Cerebellum (tissue), 5 donors: ENCODE measurements around the genes ACTRT1, SMARCA1, OCRL, UTP14A and ENOX2.

- PRO-cap, 3 experiments: no peak in any of the 3 experiments
- RAMPAGE, long total RNA: no peak
Observed at GRCh38 chrX:120538005-120538531, 22.7 kb downstream of the CUL4B start.

DNA sequence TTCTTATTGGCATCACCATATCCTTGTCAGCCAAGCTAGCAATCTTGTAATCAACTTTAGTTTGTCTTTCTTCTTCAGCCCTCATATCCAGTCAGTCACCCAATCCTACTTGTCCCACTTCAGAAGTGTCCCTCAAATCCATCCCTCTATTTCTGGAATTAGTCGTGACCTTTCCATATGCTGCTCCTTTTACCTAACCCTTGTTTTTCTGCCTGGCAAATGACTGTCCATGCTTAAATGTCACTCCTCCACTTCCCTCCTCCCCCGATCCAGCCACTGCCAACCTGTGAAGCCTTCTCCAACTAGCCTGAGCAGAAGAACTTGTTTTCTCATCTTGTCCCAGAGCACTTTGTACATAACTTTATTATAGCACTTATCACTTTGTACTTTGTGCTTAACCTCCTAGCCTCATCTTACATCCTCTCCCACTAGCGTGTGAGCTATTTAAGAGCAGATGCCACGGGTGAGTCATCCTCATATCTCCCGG is 46.6 kb downstream of the XIAP start:
- PRO-cap, 3 experiments: no peak in any of the 3 experiments
- RAMPAGE, long total RNA: no peak

GRCh38 chrX:123962262-123962618 is 734 bp downstream of the STAG2 start:
- PRO-cap, 3 experiments: no peak in any of the 3 experiments
- RAMPAGE, long total RNA: no peak

- PRO-cap, 3 experiments: no peak in any of the 3 experiments
- RAMPAGE, long total RNA: no peak
Observed at GRCh38 chrX:123976501-123977228, 15.2 kb downstream of the STAG2 start.

DNA sequence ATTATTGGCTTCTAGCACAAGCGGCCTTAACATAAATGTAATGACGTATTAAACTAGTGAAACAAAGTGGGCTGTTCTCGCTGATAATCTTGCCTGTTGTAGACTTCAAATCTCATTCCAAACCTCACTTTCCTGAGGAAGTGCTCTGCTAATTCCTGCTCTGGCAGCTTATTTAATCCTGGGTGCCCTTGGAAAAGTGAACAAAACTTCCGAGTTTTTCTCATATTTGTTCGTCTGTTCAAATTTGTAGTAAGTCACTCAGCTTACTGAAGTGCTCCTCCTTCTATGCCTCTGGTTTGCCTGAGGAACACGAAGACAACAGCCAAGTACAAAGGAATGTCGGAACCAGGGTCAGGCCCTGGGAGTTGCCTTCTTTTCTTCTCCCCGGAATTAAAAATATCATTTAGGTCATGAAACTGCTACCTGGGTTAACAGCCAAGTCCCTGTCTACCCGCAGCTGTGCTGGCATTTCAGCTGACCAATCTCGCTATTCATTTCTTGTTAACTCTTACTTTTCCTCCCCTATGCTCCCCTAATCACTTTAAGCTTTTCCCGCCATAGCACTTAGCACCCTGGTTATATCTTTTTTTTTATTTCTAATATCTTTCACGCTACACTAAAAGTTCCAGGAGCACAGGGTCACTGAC is 137.6 kb upstream of the TEX13D start:
- PRO-cap, 3 experiments: no peak in any of the 3 experiments
- RAMPAGE, long total RNA: no peak

DNA sequence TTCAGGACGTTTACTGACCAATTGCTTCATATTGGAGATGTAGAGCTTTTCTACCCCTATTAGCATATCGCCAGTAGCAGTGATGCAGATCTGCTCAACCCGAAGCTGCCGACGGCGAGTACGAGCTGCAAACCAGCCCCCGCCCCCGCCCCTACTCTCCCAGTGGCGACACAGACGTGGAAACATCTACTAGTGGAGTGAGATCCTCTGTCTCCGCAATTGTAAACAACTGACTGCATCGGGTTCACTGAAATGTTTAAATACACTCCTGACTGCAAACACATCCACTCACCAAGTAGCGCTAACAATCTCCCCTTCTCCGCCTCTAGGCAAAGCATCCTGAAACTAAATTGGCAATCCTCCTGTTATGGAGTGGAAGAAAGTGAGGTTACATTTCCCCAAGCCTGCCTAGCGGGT is 117.2 kb upstream of the TEX13C start:
- PRO-cap, 3 experiments: peak in 1 of 3 experiments; most common plus-strand start position 162 of the sequence (in 1); most common minus-strand start position 122 of the sequence (in 1)
- RAMPAGE, long total RNA: no peak

GRCh38 chrX:126883809-126884186 is 64.3 kb downstream of the PRR32 start:
- PRO-cap, 3 experiments: no peak in any of the 3 experiments
- RAMPAGE, long total RNA: no peak

- PRO-cap, 3 experiments: no peak in any of the 3 experiments
- RAMPAGE, long total RNA: no peak
Observed at GRCh38 chrX:128052250-128052620, at the start of gene ACTRT1. Gene ACTRT1 (minus strand): TSS chrX:128052403.

- PRO-cap, 3 experiments: no peak in any of the 3 experiments
- RAMPAGE, long total RNA: no peak
Observed at GRCh38 chrX:129336927-129337789, 186.1 kb downstream of the SMARCA1 start.

- PRO-cap, 3 experiments: peak in 1 of 3 experiments; most common minus-strand start chrX:129523301 (in 1)
- RAMPAGE, long total RNA: start-site peak on the minus strand at chrX:129523227-129523516, 749 and 1,060 reads in 2 replicates
Observed at GRCh38 chrX:129523197-129524158, at the start of gene SMARCA1. Gene SMARCA1 (minus strand): TSS chrX:129523490.

- PRO-cap, 3 experiments: peak in 1 of 3 experiments; most common plus-strand start chrX:129540271 (in 1)
- RAMPAGE, long total RNA: no peak
Observed at GRCh38 chrX:129540076-129540610, at the start of gene OCRL. Gene OCRL (plus strand): TSS chrX:129540259.

DNA sequence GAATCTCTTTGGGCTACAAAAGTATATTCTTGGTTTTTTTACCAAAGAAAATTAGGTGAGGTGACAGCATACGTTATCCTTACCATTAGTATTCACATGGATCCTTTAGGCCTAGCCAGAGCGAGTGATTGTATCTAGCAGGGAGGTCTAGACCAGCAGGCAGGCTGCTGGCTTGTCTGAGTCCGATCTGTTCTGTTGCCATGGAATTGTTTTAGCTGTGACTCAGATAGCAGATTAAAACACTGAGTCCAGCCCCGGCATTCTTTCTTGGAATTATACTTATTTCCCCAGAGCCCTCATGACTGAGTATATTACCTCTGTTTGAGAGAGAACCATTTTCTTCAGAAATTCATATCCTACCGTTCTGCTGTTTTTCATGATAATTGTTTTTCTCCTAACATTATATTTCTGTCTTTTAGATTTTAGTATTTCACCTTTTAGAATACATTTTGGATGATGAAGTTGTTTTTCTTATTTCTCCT is 37.4 kb downstream of the OCRL start:
- PRO-cap, 3 experiments: no peak in any of the 3 experiments
- RAMPAGE, long total RNA: no peak

DNA sequence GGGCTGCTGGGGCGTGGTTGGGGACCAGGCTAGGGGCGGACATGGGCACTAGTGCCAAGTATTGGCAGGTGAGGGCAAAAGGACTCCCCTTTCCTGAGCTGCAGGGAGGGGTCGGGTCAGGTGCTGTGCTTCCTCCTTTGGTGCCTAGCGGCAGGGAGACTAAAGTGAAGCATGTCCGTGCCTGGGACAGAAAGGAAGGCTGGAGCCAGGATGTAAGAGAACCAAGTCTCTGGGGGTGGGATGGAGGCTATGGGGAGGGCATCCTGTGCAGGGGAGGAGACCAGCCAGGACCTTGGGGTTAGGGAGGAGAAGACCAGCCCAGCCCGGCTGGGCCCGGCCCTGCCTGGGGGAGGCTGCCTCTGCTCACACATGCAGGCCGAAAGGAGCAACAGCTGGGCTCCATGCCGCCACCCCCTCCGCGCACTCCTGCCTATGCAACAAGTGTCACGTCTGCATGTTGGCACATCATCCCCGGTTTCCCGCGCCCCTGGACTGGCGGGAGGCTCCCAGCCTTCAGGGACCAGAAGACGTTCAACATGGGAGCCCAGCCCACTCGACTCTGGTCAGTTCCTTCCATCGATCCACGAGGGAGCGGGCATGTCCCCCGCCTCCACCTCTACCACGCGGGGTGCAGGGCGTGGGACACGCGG is 1.0 kb downstream of the APLN start:
- PRO-cap, 3 experiments: no peak in any of the 3 experiments
- RAMPAGE, long total RNA: no peak

DNA sequence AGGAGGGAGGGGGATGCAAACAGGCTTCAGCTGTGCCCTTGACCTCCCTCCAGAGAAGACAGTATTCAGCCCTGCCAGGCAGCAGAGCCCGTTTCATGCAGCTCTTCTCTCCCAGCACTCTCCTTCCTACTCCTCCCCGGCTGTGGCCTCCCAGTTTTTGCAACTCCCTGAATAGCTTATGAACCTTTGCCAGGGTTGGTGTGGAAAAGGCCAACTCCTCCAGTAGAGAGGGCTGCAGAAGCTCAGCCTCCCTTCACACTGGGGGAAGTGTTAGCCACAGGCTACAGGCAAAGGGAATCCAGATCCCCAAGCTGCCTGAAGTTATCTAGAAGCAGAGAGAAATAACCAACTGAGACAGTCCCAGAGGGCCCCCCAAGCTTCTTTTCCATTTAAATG is 31.7 kb upstream of the APLN start:
- PRO-cap, 3 experiments: no peak in any of the 3 experiments
- RAMPAGE, long total RNA: no peak

DNA sequence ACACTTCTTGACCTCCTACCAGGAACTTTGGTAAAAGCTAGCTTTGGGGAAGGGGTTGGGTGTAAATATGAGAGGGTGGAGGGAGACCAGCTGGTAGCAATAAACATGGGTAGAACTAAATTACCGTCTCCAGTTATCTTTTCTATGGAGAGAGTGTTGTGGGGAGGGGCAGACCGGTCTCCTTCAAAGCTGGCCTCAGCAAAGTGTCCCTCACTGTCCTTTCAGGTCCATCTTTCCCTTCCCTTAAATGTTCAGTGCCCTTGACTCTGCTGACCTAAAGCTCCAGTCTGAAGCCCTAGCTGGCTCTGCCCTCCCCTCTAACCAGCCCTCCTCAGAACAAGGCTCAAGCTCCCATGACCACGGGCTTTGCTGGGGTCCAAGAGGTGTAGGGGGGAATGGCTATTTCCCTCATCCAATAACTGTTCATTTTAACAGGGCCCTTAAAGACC is 15.4 kb downstream of the SASH3 start:
- PRO-cap, 3 experiments: no peak in any of the 3 experiments
- RAMPAGE, long total RNA: no peak

GRCh38 chrX:129905551-129906318 is at the start of gene UTP14A:
Gene UTP14A (plus strand): TSS chrX:129906164.
- PRO-cap, 3 experiments: peak in 3 of 3 experiments; most common plus-strand start chrX:129906191 (in 2); most common minus-strand start chrX:129906091 (in 2)
- RAMPAGE, long total RNA: no peak

DNA sequence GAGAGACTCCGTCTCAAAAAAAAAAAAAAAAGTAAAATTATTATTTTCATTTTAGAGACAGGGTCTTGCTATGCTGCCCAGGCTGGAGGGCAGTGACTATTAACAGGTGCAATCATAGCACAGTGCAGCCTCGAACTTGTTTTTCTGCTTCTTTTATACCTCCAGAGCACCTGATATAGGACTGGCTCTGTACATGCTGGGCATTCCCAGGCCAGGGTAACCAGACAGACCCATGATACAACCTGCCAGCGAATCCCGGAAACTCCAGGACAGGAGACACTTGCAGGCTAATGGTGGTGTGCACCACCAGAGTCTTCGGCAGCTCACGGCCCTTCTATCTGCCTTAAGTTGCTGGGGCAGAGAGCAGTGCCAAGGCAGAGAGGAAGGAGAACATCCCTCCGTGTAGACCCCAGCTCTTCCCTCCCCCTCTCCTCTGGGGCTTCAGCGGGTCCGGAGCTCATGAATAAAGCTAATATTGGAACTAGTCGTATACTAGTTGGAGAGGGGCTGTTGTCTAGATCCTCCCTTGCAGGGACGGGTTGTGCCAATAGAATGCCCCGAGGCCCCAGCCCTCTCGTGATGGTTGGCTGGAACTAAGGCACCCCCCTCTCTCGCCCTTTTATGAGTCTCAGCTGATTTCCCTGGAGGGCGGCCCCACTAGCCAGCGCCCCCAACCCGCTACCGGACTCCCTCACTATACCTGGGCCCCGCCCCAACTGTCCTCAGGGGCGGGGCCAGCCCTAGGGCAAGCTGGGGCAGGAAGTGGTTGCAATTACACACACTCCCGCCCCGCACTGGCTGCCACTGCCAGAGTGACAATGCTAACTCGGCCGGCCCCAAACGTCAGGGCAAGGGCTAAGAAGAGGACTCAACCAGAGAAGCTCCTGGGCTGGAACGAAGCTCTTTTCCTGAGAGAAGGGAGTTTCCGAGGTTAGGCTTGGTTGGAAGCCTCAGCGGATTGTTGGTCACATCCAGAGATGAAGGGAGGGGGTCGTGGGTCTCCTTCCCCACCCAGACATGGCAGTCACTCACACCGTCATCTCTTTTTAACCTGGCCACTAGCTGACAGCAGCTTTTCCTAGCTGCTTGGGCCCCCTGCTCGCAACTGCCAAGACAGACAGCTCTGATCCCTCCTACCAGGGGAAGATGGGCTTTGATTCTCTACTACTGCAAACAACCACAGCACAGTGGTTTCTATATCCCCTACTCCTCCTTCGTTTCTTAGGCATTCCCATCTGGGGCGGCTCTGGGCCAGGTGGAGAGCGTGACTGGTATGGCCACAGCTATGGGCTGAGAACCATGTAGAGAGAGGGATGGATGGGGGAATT is 21.3 kb upstream of the BCORL1 start:
- PRO-cap, 3 experiments: no peak in any of the 3 experiments
- RAMPAGE, long total RNA: no peak

- PRO-cap, 3 experiments: no peak in any of the 3 experiments
- RAMPAGE, long total RNA: no peak
Observed at GRCh38 chrX:130560331-130560682, 158.5 kb downstream of the RBMX2 start.

GRCh38 chrX:130669936-130670430 is 233.0 kb downstream of the ENOX2 start:
- PRO-cap, 3 experiments: no peak in any of the 3 experiments
- RAMPAGE, long total RNA: no peak

- PRO-cap, 3 experiments: peak in 3 of 3 experiments; most common plus-strand start chrX:130902791 (in 3); most common minus-strand start chrX:130903209 (in 3)
- RAMPAGE, long total RNA: no peak
Observed at GRCh38 chrX:130902358-130903686, at the start of gene ENOX2. Gene ENOX2 (minus strand): TSS chrX:130903209.